Rectum (tissue), 1 donor: ENCODE results near the genes FXR1, MCF2L2 and MAP6D1.

DNA sequence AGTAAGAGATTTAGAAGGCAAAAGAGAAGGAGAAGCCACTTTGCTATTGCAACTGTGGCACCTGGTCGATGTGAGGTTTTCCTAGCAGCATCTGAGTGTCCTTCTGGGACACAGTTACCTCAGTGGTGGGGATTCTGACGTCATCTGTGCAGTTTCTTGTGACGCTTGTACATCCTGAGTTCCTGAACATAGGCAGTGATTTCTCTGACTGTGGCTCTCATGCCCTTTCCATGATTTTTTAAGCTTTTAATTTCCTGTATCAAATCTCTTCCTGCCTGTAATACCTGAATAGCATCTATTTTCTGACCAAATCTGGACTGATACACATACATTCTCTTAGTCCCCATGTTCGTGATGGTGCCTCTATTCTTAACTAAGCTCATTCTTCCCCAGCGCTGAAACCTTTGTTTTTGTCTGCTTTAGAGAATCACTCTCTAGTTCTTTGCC is 9.0 kb downstream of the USP13 start:
- PRO-cap, result no peak

- PRO-cap, result no peak
Measured at GRCh38 chr3:179673355-179674047, 20.7 kb downstream of the USP13 start.

DNA sequence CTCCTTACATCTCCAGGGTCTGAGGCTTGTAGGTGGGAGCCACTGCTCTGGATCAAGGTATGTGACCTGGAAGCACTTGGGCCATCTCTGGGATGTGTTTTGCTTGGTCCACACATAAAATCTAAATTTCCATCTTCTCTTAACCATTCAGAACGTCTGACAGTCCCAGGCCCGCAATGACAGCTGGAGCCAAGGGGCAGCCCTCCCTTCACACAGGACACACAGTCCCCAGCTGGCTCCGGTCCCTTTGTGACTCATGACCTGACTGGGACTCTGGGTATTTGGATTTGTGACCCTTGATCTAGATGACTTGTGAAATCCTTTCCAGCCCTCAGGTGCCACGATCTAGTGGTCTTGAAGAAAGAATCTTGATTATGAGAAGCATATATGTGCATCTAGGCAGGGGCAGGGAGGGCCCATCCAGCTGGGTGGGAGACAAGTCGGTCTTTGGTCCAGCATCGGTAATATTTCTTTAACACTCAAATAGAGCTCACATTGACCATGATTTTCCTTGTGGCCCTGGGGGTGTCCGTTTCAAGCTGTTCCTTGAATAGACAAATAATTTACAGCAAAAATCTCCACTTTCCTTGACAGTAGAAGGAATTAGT is 80.1 kb downstream of the USP13 start:
- PRO-cap, result no peak

DNA sequence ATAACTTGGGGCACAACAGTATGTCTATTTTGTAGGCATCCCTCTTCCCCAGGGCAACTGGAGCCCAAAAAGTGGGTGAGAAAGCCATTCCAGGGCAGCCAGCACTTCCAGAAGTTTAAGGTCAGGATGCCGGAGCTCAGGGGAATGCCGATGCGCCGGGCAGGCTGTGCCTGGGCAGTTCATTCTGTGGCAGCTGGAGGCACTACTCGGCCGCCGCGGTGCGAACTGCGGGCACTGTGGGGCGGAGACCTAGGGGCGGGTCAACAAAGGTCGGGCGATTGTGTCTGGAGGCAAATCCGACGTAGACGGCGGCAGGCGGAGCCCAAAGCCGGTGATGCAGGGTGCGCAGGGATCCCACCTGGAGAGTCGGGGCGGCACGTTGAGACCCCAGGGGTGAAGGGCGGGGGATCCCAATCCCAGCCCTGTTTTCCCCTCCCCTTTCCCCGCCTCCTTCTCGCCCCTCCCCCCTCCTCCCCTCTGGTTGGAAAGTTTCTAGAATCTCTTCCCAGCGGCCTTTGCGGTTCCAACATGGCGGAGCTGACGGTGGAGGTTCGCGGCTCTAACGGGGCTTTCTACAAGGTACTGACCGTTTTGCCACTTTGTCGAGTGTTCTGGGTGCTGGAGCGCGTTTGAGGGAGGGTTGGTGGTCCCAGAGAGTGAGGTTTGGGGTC is at the start of gene FXR1:
TSS of gene FXR1 (plus strand) at position 513 of the 671 bp plus-strand sequence.
- PRO-cap, result bidirectional peak, plus-strand start at position 529 of the sequence, minus-strand start at position 186 of the sequence

- PRO-cap, result unidirectional peak, minus-strand start at chr3:180913135
Measured at GRCh38 chr3:180912829-180913546, 518 bp downstream of the FXR1 start.

GRCh38 chr3:181110959-181111348 is 121.4 kb upstream of the DNAJC19 start:
- PRO-cap, result no peak

DNA sequence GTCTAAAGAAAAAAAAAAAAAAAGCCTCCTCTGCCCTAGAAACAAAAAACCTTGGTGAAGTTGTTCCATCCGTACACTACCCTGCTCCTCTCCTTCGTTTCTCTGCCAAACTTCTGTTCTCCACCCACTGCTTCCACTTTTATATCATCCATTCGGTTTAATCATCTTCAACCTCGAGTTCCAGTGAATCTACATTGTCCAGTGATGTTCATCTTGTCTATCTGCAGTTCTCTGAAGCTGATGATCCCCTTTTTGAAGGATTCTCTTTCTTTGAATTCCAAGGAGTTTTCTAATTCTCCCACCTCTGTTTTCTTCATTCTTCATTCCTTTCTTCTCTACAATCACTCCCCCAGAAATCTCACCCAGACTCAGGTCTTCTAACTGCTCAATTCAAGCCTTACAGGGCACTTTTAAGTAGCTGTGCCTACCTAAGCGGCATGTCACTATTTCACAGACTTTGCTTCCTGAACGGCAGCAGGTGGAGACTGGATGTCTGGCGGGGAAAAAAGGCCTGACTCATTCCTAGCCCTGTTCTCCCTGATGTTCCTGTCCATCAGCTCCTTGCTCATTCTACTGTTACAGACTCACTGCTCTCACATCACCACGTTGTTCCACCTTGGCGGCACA is 52.8 kb upstream of the ATP11B start:
- PRO-cap, result bidirectional peak, plus-strand start at position 568 of the sequence, minus-strand start at position 466 of the sequence

- PRO-cap, result bidirectional peak, plus-strand start at chr3:182793834, minus-strand start at chr3:182793753; bidirectional peak, plus-strand start at chr3:182794256, minus-strand start at chr3:182794200; bidirectional peak, plus-strand start at chr3:182794356, minus-strand start at chr3:182794352; bidirectional peak, plus-strand start at chr3:182794697, minus-strand start at chr3:182794483
Measured at GRCh38 chr3:182793704-182794615, 656 bp downstream of the ATP11B start.

DNA sequence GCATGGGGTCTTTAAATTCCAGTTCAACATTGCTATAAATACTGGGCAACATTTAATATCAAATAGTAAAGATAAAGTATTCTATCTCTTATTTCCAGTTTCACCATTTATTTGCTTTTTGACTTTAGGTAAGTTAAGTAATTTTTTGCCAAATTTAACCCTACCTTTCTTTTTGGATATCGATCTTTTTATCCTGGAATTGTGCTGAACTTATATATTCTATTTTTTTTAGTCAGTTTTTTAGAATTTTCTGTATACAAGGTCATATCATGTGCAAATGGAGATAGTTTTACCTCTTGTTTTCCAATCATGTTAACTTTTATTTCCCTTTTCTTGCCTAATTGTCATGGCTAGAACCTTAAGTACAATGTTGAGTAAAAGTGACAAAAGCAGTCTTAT is 70.6 kb downstream of the ATP11B start:
- PRO-cap, result no peak

DNA sequence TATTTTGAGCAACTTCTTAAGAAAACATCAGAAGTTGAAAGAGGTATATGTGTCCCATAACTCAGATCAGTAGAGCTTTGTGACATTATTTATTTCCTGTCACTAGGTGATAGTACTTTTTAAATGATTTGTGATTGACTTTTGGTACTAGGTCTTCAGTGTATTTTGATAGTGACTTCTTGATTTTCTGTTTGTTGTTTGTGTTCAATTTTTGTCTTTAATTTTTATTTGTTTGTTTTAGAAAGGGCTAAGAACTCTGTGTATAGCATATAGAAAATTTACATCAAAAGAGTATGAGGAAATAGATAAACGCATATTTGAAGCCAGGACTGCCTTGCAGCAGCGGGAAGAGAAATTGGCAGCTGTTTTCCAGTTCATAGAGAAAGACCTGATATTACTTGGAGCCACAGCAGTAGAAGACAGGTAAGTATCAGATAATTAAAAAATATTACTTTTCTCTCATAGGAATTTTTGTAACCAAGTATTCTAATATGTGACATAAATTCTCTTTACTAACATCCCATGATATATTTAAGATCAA is 78.9 kb downstream of the ATP11B start:
- PRO-cap, result no peak

GRCh38 chr3:182884640-182885014 is 91.3 kb downstream of the ATP11B start:
- PRO-cap, result no peak

- PRO-cap, result no peak
Measured at GRCh38 chr3:183038280-183038670, 57.9 kb upstream of the DCUN1D1 start.

GRCh38 chr3:183210486-183210813 is 42.6 kb upstream of the B3GNT5 start:
- PRO-cap, result no peak

DNA sequence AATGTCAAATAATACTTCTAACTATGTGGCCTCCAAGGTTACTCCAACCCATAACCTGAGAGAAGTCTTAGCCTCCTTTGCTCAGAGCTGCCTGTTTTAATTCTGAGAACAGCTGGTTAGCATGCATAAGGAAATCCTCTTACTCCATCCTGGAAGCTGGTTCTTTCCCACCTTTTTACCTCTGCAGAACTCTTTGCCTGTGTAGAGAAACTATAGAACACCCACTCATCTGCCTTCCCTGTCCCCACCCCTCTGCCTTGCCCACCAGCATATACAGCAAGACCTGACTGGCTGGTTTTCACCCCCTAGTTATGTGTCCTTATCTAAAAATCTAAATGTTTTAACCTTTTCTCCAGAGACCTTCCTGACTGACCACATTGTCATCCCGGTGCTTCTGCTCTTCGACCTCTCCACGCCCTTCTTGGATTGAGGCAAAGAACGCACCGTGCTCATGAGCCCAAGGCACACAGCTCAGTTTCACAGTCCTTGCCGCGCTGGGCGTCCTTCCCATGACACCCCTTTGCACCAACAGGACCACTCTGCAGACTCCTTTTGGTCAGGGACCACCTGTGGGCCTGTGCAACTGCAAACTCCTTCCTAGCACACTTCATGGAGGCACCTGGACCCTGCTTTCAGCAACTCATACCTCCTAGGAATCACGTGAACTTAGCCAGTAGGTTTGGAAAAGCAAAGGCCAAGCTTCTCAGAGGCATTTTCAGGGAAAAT is 62.6 kb downstream of the B3GNT5 start:
- PRO-cap, result bidirectional peak, plus-strand start at position 474 of the sequence, minus-strand start at position 183 of the sequence

- PRO-cap, result no peak
Measured at GRCh38 chr3:183381092-183381503, 47.3 kb downstream of the MCF2L2 start.

DNA sequence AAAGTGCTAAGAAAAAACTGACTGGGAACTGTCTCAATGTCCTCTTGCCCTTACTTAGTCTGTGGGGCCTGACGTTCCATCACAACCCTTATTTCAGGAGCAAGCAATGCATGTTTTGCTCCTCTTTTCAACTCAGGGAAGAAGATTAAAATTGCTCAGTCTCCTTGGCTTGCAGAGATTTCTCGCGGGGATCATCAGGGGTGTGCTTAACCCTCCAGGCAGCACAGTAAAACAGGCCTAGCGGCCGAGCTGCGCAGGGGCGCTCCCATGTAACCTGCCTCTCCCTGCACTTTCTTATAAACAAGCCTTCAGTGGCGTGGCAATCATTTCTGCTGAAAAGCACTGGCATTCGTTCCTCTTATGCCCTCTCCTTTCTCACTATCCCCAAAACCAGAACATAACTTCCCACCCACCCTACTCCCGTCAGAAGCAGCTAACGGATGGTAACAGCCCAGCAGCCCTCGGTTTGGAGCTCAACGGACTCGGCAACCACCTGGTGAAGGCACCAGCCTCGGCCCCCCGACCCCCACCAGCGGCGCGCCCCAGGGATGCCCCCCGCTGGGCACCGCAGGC is 1.2 kb downstream of the MCF2L2 start:
- PRO-cap, result no peak

DNA sequence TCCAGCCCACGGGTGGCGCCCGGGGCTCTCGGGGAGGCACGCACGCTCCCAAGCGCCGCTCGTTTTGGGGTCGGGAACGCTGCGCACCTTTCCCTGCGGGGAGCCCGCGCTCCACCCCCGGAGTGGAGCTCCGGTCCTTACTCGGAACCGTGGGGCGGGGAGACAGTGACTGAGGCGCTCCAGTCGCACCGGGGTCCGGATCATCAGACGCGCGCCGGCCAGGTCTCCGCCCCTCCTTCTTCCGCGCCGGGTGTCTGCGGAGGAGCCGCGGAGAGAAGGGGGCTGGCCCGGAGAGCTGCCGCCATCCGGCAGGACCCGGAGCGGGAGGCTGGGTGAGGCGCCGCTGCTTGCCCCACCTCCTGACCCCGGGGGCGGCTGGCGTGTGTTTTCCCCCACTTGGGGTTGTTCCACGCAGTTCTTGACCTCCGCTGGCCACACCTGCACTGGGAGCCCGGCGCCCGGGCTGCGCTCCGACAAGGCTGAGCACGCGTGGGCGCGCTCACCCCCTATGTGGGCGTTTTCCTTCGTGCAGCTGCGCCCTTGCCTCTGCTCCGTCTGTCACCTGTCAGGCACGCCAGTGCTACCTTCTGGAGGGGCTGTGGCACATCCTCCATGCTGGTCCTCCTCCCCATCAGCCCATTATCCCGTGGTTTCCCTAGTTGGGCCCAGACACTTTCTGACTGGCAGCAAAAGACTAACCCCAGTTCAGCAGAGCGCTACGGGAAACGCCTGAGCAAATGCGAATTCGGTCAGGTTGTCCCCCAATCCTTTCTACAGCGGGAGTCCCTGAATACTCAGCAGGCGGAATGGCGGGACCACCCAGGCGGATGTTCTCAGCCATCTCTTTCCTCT is at the start of gene MCF2L2:
TSS of gene MCF2L2 (minus strand) at position 171 of the 852 bp plus-strand sequence.
- PRO-cap, result bidirectional peak, plus-strand start at position 253 of the sequence, minus-strand start at position 143 of the sequence

GRCh38 chr3:183515898-183516862 is 39.3 kb downstream of the KLHL6 start:
- PRO-cap, result bidirectional peak, plus-strand start at chr3:183516537, minus-strand start at chr3:183516397

DNA sequence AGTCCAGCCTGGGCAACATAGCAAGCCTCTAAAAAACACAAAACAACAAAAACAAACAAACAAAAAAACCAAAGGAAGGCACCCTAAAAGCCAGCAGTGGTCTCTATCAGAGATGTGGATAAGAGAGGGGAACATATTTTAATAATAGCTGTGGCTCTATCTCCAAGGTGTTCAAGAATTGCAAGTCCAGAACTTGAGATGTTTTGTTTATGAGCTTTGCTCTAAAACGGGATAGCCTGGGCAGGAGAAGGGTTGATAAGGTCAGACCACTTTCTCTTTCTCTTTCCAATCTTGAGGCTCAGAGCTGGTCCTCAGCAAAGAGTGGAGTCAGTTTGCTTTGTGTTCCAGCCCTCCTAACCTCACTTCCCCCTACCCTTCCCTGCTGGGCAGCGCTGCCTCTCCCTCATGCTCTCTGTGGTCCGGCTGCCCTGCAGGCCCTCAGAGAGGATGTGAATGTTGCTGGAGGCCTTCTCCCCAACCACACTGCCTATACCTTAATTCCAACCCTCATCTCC is 13.8 kb downstream of the KLHL6 start:
- PRO-cap, result unidirectional peak, plus-strand start at position 406 of the sequence

DNA sequence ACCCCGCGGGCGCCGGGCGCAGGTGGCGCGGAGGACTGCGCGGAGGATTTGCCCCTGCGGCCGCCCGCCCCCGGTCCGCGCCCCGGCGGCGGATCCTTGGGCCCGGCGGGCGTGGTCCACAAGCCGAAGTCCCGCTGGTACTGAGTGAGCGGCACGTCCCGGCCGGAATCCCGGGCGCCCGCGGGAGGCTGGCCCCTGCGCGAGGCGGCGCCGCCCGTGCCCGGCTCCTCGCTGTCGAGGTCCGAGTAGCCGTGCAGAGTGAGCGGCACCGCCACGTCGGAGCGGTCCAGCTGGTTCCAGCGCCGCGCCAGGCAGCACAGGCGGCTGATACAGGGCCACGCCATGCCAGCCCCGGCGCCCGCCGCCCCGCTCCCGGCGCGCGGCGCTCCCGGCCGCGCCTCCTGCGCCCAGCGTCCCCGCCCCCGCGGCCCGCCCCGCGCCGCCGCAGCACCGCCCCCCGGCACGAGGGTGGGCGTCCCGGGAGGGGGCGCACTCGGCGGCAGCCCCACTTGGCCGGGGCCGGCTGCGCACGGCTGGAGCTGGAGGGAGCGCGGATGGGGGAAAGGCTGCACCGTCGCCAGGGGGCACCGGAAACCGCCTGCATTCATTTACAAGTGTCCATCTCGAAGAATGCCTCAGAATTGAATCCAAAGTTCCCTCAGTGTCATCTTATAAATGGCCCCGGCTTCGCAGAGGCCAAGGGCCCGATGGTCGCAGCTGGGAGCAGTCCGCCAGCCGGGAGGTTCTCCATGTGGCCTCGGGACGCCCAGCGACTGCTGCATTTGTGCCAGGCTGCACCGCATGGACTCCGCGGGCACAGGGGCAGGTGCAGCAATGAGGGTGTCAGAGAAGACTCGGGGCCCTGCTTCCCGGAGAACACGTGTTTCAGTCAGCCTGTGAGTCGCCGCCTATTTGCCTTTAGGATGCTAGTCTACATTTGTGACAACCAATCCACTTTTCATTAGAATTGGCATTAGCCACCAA is at the start of gene MAP6D1:
TSS of gene MAP6D1 (minus strand) at position 374 of the 984 bp plus-strand sequence.
- PRO-cap, result bidirectional peak, plus-strand start at position 699 of the sequence, minus-strand start at position 400 of the sequence